Airway epithelial cell (primary cell): ENCODE measurements around the gene CTDSP1.

- RAMPAGE, long total RNA, result no peak
These were observed 112.5 kb downstream of the TNS1 start for GRCh38 chr2:217890019-217890951.

DNA sequence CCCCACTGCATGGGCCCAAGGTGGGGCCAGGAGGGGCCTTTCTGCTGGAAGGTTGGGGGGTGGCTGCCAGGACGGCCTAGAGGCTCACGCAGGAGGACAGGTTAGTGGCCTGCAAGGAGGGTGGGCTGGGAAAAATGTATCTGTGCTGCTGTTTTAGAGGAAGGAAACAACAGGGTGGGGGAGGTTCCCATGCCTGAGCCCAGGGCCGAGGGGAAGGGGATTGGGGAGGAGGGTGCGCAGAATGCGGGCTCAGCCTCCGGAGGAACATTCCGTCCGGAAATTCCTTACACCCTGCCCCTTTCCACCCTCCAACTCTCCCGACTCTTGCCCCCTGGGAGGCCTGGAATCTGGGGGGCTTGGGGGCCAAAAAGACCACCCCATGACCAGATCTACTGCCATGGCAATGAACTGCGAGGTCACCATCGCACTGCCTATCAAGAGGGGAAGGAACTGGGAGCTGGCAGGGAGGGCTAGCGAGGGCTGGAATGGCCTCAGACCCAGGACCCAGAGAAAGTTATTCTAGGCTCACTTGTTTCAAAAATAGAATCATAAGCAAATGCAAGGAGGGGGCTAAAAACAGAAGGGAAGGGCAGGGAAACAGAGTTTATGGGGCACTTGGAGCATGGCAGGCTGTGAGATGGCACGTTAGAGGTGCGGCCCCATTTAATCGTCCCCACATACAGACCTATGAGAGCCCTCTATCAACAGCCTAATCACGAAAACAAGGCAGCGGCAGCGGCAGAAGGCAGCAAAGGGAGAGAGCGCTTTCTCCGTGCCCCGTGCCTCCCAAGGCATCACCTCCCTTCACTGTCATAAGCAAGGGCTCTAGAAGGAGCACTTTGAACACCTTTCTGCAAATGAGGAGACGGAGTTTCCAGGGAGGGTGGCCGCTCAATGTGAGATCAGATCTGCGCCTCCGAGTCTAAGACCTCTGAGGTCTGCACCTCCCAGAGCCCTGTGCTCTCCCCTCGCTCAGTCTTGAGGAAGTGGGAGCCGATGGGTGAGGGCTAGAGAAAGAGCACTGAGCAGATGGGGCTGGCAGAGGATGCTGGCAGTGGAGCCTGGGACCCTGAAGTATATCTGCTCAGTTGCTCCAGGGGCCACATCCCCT, 90.3 kb downstream of the TNS1 start:
- RAMPAGE, long total RNA, result no peak

DNA sequence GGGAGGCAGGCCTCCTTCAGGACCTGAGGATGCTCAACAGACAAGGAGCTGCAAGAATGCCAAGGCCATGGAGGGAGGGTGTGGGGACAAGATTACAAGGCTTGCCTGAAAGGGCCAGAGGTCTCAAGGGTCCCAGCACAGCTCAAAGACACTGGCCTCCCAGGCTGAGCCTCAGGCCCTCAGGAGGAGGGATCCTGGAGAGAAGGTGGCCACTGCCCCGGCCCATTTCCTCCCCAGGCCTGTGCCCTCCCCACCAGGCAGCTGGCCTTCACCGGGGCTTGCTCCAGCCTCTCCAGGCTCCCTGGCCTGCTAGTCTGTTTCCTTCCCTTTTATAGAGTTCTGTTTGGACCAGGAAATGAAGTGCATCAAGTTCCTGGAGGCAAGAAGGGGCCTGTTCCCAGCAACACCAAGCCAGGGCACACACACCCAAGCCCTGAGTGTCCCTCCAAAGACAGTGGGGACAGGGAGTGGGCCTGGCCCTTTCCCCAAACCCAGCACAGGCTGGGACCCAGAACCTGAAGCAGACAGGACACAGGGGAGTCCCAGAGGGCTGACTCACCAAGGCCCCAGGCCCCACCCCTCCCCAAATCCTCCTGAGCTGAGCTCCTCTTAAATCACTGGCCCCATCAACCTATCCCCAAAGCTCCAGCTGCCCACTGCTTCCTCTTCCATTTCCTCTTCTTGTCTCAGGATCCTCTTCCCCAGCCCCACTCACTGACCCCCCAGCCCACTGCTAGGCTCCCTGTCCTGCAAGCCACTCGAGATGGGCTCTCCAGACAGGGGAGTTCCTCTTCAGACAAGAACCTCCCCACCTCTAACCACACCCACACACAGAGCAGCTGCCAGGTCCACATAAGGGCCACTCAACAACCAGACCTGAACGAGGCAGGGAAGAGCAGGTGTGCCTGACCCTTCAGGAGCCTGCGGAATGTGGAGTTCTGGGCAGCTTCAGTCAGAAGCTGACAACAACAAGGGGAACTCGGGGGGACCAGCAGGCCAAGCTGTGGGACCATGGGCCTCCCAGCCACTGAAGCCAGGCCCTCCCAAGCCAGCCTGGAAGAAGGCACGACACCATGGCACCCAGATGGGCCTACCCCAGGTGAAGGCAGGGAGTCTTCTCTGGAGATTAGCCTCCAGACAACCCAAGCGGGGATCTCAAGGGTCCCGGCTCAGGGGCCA, 74.3 kb downstream of the TNS1 start:
- RAMPAGE, long total RNA, result no peak

DNA sequence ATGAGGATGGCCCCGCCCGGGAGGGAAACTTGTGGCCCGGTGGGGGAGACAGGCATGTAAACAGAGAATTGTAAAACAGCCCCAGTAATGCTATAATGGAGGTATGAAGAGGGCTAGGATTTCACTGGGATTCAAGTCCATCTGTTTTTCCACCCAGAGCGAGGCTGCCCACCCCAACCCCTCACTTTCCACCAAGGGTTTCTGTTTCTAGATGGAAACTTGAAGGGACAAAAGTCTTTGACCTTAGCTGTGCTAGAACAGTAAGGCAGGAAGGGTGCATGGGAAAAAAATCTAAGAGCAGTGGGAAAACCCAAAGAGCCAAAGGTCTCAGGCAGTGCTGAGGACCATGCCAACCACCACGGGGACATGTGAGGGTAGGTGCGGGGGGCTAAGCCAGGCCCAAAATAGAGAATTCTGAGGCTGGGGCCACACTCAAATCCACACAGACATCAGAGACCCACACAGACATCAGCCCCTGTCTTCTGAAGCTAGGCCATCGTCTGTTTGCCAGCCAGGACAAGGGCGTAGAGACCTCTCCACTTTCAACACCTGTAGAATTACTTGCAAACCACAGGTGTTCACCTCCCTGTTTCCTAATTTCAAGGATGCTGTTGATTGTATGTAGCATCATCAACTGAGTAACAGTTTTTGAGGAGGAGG, 71.6 kb downstream of the TNS1 start:
- RAMPAGE, long total RNA, result no peak

DNA sequence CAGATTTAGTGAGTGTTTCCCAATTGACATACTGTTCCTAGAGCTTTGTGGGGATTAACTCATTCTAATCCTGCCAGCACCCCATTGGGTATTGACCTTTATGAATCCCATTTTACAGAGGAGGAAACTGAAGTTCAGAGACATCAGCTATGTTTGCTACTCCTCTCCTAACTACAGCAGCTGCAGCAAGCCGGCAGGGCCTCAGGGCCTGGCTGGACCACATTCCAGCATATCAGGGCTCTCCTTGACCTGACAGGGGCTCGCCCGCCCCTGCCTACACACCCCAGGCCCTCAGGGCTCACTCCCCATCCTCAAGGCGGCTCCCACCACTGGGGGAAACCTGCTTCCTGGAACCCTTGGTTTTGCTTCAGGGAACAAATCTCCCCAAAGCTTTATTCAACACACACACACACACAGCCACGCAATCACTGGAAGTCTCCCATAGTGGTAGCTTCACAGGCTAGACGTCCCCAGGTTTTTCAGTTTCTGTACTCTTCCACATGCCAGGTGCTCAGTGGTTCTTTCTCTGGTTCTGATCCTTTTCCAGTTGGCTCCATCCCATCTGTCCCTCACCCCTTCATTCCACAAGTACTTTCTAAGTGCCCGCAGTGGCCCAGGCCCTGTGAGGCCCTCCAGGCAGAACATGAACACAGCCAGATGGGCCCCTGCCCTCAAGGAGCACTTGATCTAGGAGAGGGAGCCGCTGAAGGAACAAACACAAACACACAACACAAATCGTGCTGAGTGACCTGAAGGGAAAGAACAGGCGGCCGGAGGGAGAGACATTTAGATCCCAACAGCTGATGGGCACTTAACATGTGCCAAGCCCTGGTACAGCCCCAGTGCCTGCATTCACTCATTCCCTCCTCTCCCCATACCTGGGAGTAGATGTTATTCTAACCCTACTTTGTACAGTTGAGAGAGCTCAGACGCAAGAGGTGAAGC, 51.2 kb downstream of the TNS1 start:
- RAMPAGE, long total RNA, result no peak

DNA sequence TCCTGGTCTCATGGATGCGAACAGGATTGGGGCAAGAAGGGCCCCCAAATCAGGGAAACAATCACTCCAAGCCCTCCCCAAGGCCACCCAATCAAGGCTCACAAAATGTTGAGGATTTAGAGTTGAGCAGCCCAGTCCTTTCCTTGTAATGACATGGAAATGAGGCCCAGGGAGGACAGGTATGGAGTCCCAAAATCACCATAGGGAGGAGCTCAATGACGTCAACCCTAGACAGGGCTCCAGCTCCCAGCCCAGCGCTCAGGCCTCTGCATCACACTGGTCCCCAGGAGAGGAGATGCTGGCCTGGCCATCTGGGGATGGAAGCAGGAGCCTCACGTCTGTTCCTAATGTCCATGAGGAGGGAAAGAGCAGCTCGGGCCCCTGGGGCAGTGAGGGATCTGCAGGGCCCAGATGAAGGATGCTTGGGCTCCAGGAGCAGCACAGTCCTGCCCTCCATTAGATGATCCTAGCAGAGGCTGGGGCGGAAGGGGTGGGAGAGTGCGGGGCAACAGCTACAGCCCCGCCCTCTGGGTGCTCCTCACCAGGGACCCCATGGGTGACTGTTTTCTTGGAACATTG, 49.9 kb downstream of the TNS1 start:
- RAMPAGE, long total RNA, result no peak

- RAMPAGE, long total RNA, result no peak
These were observed 45.7 kb downstream of the TNS1 start for GRCh38 chr2:217956848-217957666.

DNA sequence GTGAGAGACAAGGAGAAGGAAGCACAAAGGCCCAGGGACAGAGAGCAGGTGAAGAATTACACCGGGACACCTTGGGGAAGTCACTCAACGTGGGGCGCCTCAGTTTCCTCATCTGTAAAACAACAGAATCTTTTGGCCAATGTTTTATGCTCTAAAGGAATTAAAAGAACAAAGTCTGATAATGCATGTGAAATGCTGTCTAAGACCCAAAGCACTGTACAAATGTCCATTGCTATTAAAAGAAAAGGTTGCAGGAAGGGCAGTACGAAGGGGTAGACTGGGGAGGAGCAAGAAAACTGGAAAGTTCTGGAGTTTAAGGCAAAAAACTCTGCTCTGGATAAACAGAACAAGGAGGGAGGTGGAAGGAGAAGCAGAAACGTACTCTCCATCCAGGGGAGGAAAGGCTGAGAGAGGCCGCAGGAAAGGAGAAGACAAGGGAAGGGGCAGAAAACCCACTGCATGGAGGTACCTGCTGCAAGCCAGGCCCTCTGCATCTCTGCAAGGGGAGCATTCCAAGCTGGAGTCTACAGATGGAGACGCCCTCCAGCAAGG, 25.8 kb downstream of the TNS1 start:
- RAMPAGE, long total RNA, result no peak

DNA sequence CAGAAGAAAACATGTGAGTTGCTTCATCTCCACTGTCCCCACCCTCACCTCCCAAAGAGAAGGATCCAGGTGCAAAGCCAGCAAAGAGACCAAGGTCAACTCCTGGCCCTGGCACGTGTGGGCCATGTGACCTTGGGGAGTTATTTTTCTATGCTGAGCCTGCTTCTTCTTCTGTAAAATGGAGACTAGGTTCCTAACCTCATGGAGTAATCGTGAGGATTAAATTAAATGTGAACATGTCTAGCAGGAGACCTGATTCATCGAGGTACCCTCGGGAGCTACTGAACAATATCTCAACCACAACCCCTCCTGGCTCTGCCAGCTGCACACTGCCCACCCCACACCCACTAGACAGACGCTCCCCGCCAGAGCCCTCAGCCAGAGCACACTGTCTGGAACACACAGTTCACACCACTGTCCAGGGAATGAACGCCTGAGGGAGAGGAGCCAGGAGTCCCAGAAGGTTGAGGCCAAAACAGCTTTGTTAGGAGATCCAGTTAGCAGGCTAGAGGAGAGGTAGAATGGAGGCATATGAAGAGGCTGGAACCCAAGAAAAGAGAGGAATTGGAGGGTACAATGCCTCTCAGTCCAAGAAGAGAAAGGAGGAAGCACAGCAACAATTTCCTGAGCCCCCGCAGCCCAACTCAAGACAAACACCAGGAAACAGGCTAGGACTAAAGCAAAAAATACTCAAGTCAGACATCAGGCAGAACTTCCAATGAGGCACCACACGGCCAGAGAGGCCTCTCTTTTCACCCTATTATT, 14.9 kb upstream of the TNS1 start:
- RAMPAGE, long total RNA, result no peak

DNA sequence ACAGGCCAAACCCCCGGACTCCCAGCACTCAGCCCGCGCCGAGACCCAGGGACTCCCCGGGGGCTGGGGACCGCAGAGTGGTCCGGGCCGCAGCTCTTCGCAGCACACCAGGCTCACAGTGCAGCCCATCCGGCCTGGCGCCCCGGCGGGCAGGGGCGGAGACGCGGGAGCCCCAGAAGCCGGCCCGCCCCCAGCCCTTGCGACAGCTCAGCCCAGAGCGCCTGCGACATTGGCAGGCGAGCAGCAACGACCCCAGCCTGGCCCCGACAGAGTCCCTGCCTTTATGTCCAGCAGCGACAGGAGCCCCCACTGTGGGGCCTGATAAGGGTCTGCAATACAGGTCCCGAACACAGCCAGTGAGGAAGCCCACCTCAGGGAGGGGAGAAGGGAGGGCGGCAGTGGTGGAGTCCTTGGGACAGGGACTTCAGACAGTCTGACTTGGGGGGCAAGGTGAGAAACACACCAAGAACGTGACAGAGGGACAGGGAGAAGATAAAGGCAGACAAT, 31.1 kb upstream of the TNS1 start:
- RAMPAGE, long total RNA, result no peak

GRCh38 chr2:218046151-218046437, 23.0 kb upstream of the RUFY4 start:
- RAMPAGE, long total RNA, result no peak

GRCh38 chr2:218219779-218220333, 2.9 kb downstream of the ARPC2 start:
- RAMPAGE, long total RNA, result no peak

DNA sequence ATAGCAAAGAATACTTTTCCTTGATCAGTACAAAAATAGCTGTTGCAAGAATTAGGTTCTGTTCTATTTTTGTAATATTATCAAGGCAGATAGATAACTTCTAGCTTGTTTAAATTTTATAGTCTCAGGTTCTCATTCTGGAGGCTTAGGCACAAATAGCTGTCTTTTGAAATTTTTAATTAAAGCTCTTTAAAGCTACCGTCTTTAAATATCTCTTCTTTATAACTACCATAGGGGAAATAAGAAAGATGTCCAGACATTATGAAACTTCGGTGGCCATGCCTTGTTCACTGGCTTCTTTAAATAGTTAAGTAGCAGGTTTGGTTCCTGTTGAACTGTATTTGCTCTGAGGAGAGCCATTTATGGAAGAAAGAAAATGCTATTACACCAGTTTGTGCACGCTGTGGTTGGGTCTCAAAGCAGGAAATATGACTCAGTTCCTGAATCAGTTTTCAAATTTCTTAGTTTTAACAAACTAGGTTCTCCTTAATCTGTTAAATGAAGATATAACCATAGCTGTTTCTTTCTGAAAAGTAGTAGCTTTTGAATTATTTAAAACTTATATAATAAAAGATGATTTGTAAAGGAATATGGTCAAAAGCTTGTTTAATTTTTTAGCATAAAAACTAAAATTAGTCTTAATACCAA, 12.2 kb downstream of the ARPC2 start:
- RAMPAGE, long total RNA, result no peak

GRCh38 chr2:218237950-218238436, 21.0 kb downstream of the ARPC2 start:
- RAMPAGE, long total RNA, result no peak

- RAMPAGE, long total RNA, result no peak
These were observed 6.9 kb upstream of the GPBAR1 start for GRCh38 chr2:218253447-218254699.

DNA sequence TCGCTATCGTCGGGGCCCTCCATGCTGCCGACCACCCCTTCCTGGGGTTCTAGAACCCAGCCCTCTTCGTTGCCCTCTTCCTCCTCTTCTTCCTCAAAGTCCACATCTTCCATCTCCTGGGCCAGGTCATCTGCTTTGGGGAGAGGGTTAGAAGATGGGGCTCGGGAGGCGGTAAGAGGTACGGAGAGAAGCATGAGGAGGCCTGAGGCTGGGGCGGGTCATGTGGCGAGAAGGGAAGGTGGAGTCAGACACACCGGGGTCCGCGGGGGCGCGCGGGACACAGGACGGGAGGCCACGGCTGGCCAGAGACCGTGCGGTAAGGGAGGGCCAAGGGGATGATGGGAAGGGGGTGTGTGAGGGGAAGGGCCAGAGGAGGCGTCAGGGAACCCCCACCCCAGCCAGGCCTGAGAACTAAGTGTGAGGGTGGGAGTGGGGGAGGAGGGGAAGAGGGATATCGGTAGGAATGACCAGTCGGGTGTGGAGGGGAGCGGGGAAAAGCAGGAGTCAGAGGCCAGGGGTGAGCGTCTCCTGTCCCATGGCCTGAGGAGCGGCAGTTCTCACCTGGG, 449 bp downstream of the AAMP start:
- RAMPAGE, long total RNA, result no peak

GRCh38 chr2:218294511-218294999, 2.3 kb upstream of the TMBIM1 start:
- RAMPAGE, long total RNA, result no peak

GRCh38 chr2:218317809-218318300, 25.6 kb upstream of the TMBIM1 start:
- RAMPAGE, long total RNA, result no peak

- RAMPAGE, long total RNA, result no peak
These were observed 5.6 kb upstream of the CTDSP1 start for GRCh38 chr2:218393842-218394754.

GRCh38 chr2:218399013-218399979, at the start of gene CTDSP1:
Gene CTDSP1, plus strand, starts transcription at chr2:218399868.
- RAMPAGE, long total RNA, result no peak